A673 (cell line): ENCODE results near the gene SLC9A8.

DNA sequence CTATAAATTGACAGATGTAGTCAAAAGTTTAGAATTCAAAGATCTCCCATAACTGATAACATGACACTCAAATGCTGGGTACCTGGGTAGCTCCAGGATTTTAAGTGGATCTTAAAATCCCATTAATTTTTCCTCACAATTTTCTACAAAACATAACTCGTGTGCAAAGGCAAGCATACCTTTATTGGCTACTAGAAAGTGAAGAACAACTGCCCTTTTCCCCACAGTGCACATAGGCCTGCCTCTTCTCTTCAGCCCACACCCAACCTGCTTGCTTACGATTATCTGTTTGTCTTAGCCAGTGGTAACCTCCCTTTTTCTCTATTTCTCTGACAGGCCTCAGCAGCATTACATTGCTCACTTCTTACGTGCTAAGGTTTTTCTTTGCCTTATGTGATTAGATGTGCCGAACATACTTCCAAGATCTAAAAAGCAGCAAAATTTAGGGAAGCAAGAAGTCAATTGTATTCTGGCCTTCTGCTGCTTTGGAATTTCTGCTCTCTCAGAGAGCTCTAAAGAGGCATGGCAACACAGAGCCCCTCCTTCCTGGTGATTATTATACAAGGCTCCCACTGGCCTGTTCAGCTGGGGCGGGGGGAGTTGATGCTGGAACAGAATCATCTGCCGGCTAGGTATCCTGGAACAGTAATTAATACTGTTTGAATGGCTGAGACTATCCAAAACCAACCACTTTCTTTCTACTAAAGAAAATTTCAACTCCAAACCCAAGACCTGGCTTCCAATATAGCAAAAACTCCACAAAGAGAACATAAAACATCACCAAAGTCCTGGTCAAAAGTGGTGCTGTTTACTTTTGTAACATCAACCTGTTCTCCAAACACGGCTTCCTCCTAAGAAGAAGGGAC is 7.0 kb downstream of the B4GALT5 start:
- PRO-cap = no peak

DNA sequence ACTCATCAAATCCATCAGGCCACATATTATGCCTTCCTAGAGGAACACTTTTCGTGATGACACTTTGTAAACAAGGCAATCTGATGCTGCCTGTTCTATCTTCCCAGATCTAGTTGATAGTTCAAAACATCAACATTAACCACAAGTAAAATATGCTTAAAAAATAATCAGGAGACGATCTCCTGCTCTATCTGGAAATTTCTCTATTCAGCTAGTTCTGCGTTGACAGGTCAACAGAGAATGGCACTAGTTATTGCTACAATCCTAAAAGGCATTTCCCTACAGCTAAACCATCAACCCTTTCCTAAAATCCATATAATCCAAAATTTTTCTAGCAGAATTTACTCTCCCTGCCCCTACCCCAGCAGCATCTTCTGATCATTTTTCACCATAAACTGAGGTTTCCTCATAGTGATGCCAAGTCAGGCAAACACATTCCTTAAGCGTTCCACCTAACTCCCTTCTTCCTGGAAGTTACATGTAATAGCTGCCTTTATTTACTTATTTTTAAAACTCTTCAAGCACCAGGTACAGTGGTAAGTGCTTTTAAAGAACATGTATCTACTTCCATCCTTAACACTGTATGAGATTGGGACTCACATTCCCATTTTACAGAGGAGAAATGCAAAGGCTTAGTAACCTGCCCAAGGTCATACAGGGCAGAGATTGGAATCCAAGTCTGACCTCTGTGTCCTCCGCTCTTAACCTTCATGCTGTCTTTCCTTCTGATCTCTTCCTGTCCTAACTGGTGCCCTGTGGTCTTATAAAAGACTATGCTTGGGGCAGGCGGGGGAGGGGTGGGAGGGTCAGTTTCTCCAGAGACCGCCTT is 1.8 kb downstream of the B4GALT5 start:
- PRO-cap = no peak

GRCh38 chr20:49794840-49795412 is 17.7 kb upstream of the SLC9A8 start:
- PRO-cap = no peak

GRCh38 chr20:49812449-49813522 is at the start of gene SLC9A8:
SLC9A8 (plus strand) TSS chr20:49812828.
- PRO-cap = bidirectional peak, plus-strand start at chr20:49812920, minus-strand start at chr20:49812776; bidirectional peak, plus-strand start at chr20:49813278, minus-strand start at chr20:49813283

DNA sequence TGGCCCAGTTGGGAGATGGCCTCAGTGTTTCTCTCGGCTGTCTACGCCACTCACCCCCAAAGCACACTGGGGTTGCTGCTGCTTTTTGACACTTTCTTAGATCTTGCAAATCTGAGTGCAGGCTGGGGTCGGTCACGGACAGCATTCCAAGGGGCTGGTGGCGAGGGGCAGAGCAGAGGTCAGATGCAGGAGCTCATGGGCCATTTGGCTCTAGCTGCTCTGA is 42.2 kb downstream of the SLC9A8 start:
- PRO-cap = no peak

DNA sequence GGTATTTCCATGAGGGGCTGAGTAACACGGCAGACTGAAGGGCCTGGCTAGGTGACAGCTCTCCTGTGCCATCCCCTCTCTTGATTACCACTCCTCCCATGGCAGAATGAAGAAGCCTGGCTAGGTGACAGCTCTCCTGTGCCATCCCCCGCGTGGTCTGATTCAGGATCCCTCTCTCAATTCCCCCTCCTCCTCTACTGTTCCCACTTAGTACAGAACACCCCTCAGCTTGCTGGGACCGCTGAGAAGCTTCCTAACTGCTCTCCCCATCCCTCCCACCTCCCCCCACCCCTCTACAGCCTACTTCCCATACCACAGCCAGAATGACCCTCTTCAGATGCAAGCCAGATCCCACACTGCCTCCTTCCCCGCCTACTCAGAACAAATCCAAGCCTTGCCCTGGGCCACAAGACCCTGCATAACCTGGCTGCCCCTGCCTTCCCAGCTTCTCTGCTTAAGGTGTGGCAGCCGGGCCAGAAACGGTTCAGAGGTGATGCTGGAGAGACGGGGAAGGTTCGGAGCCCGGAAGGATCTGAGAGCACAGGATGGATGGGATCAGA is 7.7 kb downstream of the SPATA2 start:
- PRO-cap = no peak

GRCh38 chr20:50054906-50055787 is 57.8 kb downstream of the UBE2V1 start:
- PRO-cap = no peak

GRCh38 chr20:50081528-50082523 is 31.1 kb downstream of the UBE2V1 start:
- PRO-cap = no peak

DNA sequence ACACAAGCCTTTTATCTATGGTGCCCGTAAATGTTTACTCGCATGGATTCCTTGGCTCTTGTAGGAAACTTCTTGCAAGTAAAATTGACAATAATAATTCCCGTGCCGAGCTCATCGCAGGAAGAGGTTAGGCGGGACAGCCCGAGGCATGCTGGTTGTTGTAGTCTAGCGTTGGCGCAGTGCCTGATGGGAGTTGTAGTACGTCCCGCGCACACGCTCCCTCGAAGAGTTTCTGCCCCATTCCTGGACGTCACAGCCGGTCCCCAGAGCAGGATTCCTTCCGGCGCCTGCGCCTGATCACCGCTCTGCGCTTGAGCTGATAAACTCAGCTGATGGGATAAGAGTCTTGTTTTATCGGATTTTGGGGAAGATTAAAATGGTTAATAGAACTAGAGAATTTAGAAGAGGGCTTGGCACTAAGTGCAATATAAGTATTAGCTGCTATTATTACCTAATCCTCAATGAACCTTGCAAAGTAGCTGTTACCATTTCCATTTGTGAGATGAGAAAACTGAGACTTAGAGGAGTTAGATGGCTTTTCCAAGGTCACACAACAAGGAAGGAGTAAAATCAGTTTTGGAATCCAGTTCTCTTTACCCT is 3.0 kb upstream of the UBE2V1 start:
- PRO-cap = bidirectional peak, plus-strand start at position 266 of the sequence, minus-strand start at position 131 of the sequence

DNA sequence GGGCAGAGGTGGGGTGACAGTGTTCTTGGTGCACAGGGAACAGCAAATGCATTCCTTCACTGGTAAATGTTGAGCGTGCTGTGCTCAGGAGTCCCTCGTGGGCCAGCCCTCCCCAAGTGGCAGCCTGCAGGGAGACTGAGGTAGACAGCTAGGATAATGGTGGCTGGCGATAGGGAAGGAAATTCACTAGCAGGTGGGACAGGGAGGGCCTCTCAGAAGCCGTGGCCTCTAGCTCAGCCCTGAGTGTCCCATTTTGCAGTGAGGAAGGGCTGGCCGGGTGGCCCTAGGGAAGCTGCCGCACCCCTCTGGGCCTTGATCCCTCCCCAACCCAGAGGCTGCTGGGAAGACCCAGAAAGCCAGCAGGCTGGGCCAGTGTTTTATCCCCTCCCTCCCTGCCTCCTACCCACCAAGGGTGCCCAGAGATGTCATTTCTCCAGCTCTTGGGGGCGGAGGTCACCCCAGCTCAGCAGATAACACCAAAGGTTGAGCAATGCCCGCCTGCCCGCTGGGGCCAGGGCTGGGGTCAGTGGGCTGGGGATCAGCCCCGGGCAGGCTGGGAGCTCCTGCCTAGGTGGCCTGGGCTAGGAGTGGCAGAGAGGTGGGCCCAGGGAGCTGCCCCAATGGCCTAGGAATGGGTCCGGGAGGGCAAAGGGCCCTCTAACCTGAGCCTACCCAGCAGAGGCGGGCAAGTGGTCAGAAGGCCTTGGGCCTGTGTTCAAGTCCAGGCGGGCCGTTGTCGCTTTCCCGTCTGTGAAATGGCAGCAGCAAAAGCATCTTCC is 1.7 kb upstream of the CEBPB start:
- PRO-cap = no peak

DNA sequence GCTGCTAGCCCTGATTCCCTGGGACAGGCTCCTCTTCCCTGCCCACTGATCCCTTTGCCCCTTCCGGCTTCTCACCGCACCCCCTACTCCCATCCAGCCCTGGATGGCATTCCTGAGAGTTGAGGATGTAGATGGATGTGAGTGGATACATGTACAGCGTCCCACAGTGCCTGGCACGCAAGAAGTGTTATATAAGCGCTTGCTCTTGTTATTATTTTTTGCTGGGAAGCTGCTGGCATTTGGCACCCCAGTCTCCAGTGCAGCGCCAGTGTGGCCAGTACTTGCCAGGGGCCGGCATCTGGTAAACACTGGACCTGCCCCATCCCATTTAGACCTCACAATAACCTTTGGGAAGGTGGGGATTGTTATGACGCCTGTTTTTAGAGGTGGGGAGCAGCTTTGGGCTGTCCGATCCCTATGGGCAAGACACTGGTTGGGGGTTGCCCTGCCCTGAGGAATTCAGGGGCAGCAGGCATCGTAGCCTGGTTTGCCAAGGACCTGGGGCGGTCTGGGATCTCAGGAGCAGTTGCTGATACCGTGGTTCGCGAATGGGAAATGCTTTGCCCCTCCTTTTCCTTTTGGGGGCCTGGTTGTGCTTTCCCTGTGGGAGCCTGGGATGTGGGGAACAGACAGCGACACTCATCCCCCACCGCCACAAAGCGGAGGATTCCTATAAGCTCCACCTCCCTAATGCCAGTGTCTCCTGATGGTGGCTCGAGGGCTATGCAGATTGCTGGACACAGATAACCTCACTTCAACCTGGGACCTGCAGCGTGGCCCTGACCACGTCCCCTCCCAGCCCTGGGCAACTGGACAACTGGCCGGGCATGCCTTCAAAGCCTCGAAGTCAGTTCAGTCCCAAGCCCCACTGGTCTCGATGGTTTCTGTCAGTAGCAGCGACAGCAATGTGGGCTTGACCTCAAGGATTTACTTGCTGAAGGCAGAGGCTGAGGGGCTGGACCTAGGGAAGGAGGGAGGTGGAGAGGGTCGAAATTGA is 3.1 kb downstream of the CEBPB start:
- PRO-cap = no peak

GRCh38 chr20:50249623-50250235 is 59.1 kb downstream of the CEBPB start:
- PRO-cap = no peak

- PRO-cap = no peak
Observed at GRCh38 chr20:50259660-50260444, 69.2 kb downstream of the CEBPB start.

GRCh38 chr20:50275473-50275961 is 84.9 kb downstream of the CEBPB start:
- PRO-cap = no peak

DNA sequence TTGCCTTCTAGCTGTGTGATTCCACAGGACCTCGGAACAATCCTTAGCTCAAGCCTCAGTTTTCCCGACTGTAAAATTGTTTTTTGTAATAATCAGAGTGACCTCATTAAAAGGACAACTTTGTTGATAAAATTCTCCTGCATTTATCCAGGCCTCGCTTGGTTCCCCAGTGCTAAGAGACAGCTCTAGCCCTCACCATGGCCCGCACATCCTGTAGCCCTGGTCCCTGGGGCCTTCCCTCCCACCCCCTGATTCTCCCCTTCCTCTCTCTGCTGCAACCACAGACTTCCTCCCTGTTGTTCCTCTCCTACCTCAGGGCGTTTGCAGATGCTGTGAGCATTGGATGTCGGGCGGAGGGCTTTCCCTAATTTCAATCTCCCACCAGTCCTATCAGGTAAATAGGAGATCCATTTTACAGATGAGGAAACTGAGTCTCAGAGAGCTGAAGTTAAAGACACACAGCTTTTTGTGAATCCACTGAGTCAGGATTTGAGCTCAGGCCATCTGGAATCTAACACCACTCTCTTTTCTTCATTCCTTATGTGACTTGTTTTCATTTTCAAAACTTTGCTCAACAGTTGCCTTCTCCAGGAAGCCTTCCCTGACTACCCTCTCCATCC is 106.9 kb downstream of the CEBPB start:
- PRO-cap = no peak

- PRO-cap = no peak
Observed at GRCh38 chr20:50347630-50348283, 157.1 kb downstream of the CEBPB start.

DNA sequence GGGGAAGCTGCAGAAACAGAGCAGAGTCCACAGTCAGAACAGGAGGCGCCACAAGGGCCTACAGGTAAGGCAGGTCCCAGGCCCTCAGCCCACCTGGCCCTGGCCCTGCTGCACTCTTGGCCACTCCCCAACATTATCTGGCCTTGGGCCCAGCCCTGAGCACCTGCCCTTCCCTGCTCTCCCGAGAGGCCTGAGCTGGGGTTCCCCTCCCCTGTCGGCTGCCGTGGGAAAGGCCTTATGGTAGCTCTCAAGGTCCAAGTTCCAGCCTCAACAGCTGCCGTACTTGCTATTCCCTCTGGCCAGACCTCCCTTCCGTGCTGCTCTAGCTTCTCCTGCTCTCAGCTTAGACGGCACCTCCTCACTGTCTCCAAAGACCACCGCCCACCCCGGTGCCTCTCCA is 140.6 kb upstream of the PTPN1 start:
- PRO-cap = no peak

DNA sequence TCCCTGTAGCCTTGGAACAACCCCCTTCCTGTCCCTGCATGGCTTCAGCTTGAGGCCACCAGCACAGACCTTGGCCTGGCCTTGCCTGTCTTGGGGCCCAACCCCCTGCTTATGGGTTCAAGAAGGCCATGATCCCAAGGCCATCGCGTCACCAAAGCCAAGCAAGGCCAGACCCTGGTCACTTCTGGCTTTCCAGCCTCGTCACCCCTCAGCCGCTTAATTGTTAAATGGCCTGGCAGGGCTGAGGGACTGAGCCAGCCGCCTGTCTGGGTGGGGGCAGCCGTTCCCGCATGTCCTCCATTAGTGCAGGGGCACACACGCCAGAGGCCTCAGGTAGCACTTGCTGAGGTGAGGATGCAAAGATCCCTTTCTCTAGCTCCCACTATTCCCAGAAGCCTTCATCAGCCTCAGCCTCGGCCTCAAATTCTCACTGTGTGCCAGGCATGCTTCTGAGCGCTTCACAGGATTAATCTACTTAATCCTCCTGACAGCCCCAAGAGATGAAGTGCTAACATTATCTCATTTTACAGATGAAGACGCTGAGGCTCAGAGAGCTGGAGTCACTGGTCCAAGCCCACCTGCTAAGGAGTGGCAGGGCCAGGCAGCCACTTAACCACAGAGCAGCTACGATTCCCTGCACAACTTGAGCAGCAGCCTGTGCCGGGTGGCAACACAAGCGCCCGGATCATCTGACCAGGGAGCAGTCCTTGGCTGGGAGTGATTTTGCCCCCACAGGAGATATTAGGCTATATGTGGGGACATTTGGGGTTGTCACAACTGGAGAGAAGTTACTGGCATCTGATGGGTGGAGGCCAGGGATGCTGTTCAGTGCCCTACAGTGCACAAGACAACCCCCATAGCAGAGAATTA is 93.4 kb upstream of the PTPN1 start:
- PRO-cap = no peak

- PRO-cap = no peak
Observed at GRCh38 chr20:50431133-50431666, 79.0 kb upstream of the PTPN1 start.

- PRO-cap = no peak
Observed at GRCh38 chr20:50442451-50443051, 67.6 kb upstream of the PTPN1 start.